ENCODE measurements around the genes ZCCHC7 and POLR1E.

DNA sequence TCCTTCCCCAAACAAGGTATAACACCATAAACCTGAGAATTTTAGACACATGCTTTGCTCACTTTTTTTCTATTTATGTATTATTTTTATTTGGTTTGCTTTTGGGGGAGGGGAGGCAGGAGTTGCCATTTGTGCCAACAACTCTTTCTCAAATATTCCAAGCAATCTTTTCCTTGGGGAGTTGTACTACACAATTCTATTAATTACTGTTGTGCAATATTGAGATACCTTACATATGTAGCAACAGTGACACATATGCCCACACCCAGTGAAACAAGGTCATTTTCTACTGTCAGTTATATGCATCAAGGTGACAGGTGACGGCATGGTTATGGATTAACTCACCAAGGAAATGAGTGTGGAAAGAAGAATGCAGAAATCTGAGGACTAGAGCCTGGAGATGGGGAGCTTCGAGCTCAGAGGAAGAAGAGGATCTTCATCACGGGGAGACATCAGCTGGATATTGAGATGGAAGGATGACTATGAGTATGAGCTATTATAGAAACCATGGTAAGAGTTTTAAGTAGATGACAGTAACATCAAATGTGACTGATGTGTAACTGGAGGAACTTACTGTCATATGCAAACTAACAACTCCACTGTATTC, 17.9 kb upstream of the MSMP start:
- PRO-cap, 4 experiments = no peak in any of the 4 experiments
- RAMPAGE, long total RNA, 2 experiments = no peak in any of the 2 experiments

DNA sequence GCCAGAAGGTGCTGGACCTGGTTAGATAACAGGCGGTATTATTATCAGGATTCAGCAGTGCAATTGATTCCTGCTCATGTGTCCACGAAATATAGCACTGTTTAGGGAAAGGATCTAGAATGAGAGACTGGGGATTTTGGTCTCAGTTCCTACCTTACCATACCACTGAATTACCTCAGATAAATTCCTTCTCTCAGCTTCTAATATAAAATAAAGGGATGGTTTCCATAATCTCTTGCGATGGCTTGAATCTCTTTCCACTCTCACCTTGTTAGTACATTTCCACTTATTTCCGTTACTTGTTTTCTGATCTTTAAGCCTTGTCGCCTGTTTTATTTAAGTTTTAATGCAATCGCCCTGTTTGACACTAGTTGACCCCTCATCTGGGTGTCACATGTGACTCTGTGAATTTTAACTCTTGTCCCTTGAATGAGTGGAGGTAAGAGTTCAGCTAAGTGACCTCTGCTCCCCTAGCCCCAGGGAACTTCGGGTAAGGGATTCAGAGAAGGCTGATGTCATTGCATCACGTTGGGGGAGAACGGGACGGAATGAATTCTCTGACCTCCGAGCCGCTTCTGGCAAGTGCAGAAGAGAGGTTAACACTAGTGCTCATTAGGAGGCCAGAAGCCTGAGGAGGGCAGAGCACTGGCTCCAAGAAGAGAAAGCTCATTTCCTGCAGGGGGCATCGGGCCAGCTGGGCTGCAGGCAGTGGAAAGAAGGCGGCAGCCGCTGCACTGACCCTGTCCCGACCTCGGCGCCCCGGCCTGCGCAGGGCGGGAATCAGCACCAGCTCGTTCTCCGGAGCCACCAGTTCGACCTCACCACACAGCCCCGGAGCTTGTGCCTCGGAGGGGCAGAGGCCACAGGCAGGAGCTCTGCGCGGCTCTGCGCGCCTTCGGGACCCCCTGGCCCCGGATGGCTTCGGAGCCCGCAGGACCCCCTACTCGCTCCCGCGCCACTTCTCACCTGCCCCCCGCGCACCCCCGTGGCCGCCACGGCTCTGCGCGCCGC, 604 bp downstream of the HINT2 start:
- PRO-cap, 4 experiments = peak in 4 of 4 experiments; most common plus-strand start position 518 of the sequence (in 4); most common minus-strand start position 345 of the sequence (in 3)
- RAMPAGE, long total RNA, 2 experiments = no peak in any of the 2 experiments

- PRO-cap, 4 experiments = peak in 1 of 4 experiments; most common minus-strand start chr9:35834648 (in 1)
- RAMPAGE, long total RNA, 2 experiments = no peak in any of the 2 experiments
Measured at GRCh38 chr9:35834331-35834750, 5.3 kb downstream of the TMEM8B start.

- PRO-cap, 4 experiments = no peak in any of the 4 experiments
- RAMPAGE, long total RNA, 2 experiments = no peak in any of the 2 experiments
Measured at GRCh38 chr9:35915642-35916499, 6.6 kb downstream of the SPAAR start.

- PRO-cap, 4 experiments = peak in 2 of 4 experiments; most common minus-strand start chr9:36143057 (in 2)
- RAMPAGE, long total RNA, 2 experiments = no peak in any of the 2 experiments
Measured at GRCh38 chr9:36142541-36143614, 6.3 kb downstream of the GLIPR2 start.

DNA sequence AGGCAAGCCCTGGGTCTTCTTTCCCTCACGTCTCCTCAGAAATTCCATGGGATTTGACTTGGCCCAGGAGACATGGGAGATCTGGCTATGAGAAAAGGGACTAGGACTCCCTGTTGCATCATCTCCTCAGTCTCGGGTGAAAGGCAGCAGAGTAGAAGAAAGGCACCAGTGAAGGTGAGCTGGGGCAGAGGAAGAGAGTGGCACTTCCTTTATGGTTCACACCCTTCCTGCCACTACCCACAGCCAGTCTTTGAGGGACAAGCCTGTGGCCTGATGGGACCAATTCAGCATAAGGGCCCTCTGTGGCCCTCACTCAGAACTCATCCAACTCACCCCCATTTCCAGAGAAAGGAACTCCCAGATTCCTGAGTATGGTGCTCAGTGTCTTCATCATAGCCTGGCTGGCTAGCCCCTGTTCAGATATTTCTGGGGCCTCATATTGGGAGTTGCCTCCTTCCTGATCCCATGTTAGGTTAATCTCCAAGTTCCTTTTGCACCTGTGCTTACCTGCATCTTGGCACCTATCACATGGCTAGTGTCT, 8.4 kb downstream of the GLIPR2 start:
- PRO-cap, 4 experiments = no peak in any of the 4 experiments
- RAMPAGE, long total RNA, 2 experiments = no peak in any of the 2 experiments

DNA sequence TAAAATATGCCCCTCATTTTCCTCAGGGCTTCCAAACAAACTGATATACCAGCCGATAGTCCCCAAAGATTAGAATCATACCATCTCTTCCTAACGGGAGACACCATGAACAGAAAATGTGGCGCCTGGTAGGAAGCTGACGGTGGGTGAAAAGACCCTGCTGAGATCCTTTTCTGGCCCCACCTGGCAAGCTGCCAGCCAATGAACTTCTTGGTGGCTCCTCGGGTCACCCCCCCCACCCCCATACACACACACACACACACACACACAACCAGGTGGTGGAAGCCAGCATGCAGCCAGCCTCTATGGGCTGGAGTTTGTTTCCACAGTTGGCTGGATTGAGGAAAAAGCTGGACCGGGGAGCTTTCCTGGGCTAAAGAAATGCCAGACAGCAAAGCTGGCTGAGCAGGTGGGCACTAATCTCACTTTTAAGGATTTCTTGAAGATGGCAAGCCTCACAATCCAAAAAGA, 4.8 kb upstream of the CCIN start:
- PRO-cap, 4 experiments = no peak in any of the 4 experiments
- RAMPAGE, long total RNA, 2 experiments = no peak in any of the 2 experiments

DNA sequence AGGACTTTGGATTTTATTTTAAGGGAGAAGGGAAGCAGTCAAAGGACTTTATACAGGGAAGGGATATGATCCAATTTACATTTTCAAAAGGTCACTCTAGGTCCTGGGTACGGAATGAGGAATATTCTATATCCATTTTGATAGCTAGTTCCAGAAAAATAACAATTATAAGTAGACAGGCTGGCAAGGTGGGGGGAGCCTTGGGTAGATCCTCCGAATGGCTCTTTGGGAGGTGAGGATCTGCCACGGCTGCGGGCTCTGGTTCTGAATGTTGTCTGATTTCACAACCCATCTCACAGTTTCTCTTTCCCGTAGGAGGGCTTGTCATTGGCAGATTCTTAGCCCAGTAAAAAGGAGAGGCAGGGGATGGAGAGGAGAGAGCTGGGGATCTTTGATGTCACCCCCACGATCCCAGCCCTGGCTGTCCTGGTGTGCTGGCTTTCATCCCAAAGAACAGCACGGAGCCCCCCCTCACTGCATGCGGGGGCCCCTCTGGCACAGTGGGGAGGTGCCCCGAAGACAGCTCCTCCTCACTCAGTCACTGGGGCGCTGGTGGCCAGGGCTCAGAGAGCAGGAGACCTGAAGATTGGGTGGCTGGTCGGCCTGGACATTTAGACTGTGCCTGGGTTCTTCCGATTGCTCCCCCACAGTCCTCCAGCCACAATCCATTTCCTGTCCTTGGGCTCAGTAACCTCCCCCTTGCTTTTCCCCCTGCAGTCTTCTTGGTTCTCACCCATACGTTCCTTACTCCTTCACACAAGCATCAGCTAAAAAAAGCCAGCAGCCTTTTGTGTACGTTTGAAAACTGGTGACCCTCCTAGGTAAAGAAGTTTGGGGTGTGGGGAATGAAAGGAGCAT, 207.4 kb downstream of the MELK start:
- PRO-cap, 4 experiments = no peak in any of the 4 experiments
- RAMPAGE, long total RNA, 2 experiments = no peak in any of the 2 experiments

GRCh38 chr9:36993657-36994474, 40.2 kb downstream of the PAX5 start:
- PRO-cap, 4 experiments = no peak in any of the 4 experiments
- RAMPAGE, long total RNA, 2 experiments = no peak in any of the 2 experiments

- PRO-cap, 4 experiments = no peak in any of the 4 experiments
- RAMPAGE, long total RNA, 2 experiments = no peak in any of the 2 experiments
Measured at GRCh38 chr9:37025257-37026035, 8.6 kb downstream of the PAX5 start.

GRCh38 chr9:37042570-37042769, 8.4 kb upstream of the PAX5 start:
- PRO-cap, 4 experiments = peak in 2 of 4 experiments; most common minus-strand start chr9:37042677 (in 1)
- RAMPAGE, long total RNA, 2 experiments = no peak in any of the 2 experiments

DNA sequence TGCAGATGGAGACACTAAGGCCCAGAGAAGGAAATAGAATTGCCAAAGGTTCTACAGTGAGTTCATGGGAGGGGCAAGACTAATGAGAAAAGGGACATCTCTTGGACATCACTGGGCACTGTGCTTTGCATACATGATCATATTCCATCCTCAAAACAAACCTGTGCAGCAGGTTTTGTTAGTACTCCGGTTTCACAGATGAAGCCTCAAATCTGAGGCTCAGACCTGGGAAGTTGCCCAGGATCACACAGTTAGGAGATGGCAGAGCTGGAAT, 13.3 kb upstream of the PAX5 start:
- PRO-cap, 4 experiments = no peak in any of the 4 experiments
- RAMPAGE, long total RNA, 2 experiments = no peak in any of the 2 experiments

DNA sequence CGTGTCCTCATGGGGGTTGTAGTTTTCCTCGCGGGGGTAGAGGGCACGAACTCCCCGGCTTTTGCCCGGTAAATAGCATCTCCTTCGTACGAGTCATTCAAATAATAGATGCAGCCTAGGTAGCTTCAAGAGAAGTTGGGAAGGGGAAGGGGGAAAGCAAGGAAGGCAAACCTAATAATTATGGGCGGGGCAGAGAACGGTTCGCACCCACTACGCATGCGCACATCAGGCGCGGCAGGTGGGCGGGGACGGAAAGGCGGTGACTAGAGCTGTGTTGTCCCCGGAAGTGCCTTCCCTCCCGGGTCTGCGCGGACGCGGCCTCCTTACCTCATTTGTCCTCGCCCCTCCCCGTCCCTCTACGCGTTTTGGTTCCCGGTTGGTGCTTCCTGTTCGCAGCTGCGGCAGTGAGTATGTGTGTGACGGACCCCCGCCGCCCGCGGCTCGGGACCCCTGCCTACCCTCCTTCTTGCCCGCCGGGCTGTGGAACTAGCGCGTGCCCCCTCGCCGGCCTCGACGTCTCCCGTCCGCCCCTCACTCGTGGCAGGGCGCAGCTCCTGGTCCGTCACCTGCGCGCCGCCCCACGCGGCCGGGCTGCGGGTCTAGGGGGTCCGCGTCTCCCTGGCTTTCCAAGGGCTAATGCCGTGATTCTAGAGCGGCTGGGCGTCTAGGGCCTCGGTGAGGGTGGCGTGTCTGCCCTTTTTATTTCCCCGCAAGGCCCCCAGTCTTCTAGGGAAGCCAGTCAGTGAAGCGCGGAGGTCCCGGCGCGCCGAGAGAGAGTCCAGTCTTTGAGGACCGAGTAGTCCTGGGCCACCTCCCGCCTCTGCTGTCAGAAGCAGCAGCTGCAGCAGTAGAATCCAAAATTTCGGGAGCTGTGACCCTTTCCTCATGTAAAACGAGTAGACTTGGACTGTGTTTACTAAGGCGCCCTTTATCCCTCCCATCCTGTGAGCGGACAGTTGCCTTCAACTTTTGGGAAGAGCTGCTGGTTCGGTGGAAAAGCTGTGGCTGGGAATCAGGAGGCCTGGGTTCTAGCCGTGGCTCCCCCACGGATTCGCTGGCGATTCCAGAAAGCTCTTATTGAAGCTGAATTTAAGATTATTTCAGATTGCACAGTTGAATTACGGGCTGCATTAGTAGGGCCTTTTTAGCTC, at the start of gene ZCCHC7:
ZCCHC7 (plus strand) TSS at position 355 of the 1,151 bp plus-strand sequence.
- PRO-cap, 4 experiments = peak in 4 of 4 experiments; most common plus-strand start position 289 of the sequence (in 3)
- RAMPAGE, long total RNA, 2 experiments = start-site peak on the plus strand in 2 of 2 experiments, centred at positions 327 to 363 of the sequence, 165 to 187 reads per replicate

DNA sequence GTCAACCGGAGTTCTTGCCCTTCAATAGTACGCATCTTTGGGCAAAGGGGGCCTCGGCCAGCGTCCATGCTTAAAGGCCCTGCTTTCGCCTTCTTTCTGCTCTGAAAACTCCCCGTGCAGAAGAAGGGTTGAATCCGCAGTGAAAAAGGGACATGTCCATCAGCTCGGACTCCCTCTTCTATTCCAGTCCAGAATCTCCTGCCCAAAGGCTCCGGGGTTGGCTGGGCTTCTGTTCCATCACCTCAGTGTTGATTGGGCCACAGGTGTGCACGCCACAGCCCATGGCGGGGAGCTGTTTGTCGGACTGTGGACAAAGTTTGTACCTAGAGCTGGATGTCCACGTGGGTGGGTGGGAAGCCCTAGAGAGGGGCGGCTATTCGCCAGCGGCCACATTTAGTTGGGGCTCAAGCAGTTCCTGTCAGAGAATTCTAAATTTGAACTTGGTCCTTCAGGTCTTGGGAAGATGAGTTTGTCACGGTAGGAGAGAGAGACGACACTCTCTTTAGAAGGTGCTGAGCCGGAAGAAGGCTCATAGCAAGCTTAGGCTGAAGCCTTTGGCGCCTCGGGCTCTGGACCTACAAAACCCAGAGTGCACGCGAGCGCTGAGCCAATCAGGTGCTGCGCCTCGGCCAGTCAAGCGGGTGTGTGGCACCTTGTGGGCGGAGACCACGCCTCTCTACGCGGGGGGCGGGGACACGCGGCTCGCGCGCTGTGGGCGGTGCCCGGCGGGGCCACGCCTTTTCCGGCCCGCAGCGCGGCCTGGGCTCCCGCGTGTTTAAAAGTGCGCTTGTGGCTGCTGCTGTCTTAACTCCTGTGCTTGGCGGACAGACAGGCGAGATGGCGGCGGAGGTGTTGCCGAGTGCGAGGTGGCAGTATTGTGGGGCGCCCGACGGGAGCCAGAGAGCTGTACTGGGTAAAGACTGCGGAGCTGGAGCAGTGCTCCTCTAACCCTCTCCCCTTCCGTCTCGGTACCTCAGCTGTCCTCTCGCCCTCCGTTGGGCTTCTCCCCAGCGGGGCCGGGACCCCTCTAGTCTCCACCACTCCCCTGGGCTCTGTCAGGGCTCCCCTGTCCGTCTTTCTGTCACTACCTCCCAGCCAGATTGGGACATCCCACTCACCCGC, at the start of gene POLR1E:
POLR1E (plus strand) TSS at position 738 of the 1,122 bp plus-strand sequence.
- PRO-cap, 4 experiments = peak in 4 of 4 experiments; most common plus-strand start position 807 of the sequence (in 4); most common minus-strand start position 647 of the sequence (in 4)
- RAMPAGE, long total RNA, 2 experiments = start-site peak on the plus strand in 2 of 2 experiments, centred at positions 779 to 780 of the sequence, 223 to 290 reads per replicate

- PRO-cap, 4 experiments = peak in 4 of 4 experiments; most common plus-strand start chr9:37508366 (in 1); most common minus-strand start chr9:37508930 (in 4)
- RAMPAGE, long total RNA, 2 experiments = no peak in any of the 2 experiments
Measured at GRCh38 chr9:37508095-37509070, 22.6 kb downstream of the POLR1E start.

DNA sequence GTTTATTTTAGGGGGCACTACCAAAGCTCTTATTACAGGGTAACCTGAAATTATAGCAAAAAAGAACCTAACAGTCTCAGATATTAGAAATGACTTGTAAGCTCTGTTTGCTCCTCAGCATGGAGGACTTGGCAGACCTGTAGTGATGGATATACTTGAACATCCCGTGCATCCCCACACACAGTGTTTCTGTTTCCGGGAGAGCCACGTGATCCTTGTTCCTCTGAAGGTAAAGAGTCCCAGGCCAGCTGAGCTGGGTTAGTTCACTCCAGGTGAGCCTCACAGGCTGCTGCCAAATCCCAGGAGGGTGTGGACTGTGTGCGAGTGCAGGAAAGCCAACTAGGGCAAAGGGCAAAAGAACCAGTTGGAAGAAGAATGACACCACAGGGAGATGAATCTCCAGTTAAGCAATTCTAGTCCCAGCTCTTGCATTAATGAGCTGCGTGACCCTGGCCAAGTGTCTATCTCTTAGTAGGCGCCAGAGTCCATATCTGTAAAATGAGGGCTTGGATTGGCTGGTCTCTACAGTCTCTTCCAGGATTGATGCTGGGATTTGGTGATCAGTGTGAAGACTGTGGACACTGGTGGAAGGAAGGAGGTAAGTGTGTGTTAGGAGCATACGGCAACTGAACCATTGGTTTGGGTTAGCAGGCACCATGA, 10.5 kb upstream of the TOMM5 start:
- PRO-cap, 4 experiments = peak in 2 of 4 experiments; most common minus-strand start position 144 of the sequence (in 1)
- RAMPAGE, long total RNA, 2 experiments = start-site peak on the plus strand in 2 of 2 experiments, centred at positions 429 to 515 of the sequence, 11 to 20 reads per replicate

DNA sequence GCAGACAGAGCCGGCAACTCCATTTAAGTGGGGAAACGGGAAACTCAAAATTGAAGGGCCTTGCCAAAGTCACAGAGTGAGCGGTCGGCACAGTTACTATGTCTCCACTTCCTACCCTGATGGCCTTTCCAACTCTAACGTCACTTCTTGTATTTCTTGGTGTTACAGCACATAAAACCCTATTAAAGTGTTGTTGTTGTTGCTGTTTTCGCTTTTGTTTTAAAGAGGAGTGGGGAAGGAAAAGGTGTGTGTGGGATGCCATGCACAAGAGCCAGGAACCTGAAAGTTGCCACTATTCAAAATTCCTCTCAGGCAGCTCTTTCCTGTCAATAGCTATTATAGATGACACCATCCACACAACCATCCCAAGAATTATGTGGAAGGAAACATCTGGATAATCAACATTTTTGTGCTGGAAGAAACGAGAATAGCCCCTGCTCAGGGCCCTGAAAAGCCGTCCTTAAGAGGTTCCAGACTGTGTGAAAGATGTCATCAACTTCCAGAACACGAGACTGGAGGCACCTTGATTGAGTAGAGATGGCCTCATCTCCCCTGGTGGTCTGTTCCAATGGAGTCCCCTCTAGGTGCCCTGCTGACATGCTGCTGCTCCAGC, 79.3 kb downstream of the SHB start:
- PRO-cap, 4 experiments = peak in 3 of 4 experiments; most common minus-strand start position 285 of the sequence (in 3)
- RAMPAGE, long total RNA, 2 experiments = no peak in any of the 2 experiments

GRCh38 chr9:38008020-38008725, 60.9 kb downstream of the SHB start:
- PRO-cap, 4 experiments = peak in 3 of 4 experiments; most common plus-strand start chr9:38008466 (in 3); most common minus-strand start chr9:38008187 (in 1)
- RAMPAGE, long total RNA, 2 experiments = no peak in any of the 2 experiments

GRCh38 chr9:38018857-38019978, 49.8 kb downstream of the SHB start:
- PRO-cap, 4 experiments = peak in 1 of 4 experiments; most common plus-strand start chr9:38019246 (in 1); most common minus-strand start chr9:38019182 (in 1)
- RAMPAGE, long total RNA, 2 experiments = no peak in any of the 2 experiments

GRCh38 chr9:38038399-38039260, 30.4 kb downstream of the SHB start:
- PRO-cap, 4 experiments = no peak in any of the 4 experiments
- RAMPAGE, long total RNA, 2 experiments = no peak in any of the 2 experiments